NT2/D1 (cell line): ENCODE data around the genes IL20RA and HEBP2.

DNA sequence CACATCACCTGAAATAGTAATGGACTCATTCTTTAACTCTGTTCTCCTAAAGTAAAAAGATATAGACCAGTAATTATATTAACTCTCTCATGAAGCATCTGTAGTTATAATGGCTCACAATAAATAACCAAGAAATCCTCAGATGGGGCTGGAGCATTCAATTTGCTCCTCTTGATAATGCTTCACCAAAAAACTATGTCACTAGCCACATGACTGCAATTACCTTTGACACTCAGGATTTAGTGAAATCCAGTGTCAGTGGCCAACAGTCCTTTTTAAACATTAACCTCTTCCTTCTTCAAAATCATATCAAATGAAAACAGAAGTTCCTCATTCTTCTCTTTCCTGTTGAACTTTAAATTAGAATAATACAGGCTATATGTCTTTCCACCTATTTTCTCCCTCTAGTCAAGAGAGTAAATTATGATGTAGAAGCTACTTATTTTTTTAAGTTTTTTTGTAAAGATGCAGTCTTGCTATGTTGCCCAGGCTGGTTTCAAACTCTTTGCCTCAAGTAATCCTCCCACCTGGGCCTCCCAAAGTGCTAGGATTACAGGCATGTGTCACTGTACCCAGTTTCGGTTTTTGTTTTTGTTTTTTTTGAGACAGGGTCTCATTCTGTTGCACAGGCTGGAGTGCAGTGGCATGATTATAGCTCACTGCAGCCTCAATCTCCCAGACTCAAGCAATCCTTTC lies 41.1 kb downstream of the MAP7 start:
- RRBS, 2 experiments: no CpG with 5 or more reads among the region's 1 CpG

DNA sequence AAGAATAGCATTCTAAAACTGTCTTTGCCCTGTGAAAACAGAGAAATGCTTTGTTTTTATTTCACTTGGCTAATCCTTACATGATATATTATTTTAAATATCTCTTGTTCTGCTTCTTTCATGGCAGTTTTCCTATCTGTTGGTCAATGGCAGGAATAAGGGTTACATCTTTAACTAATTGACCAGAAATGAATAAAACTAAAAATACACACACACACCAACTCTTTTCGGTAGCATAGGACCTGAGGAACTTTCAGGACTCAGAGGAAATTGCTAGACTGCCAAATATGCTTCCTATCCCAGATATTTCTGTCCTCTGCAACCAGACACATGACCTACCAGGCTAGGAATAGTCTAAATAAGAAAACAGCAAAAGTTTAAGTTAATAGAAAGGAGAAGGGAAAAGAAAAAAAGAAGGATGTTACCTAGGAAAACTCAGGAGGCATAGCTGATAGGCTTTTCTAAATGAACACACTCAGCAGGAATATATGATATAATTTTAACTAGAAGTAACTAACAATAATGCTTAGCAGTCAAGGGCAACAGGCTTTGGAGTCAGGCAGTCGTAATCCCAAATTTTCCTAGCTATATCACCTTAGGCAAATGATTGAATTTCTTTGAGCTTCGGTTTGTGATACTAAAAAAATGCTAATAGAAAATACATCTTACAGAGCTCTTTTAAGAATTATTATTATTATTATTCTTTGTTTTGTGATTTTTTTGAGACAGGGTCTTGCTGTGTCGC lies 74.6 kb downstream of the MAP3K5 start:
- RRBS, 2 experiments: no CpG with 5 or more reads among the region's 4 CpGs

DNA sequence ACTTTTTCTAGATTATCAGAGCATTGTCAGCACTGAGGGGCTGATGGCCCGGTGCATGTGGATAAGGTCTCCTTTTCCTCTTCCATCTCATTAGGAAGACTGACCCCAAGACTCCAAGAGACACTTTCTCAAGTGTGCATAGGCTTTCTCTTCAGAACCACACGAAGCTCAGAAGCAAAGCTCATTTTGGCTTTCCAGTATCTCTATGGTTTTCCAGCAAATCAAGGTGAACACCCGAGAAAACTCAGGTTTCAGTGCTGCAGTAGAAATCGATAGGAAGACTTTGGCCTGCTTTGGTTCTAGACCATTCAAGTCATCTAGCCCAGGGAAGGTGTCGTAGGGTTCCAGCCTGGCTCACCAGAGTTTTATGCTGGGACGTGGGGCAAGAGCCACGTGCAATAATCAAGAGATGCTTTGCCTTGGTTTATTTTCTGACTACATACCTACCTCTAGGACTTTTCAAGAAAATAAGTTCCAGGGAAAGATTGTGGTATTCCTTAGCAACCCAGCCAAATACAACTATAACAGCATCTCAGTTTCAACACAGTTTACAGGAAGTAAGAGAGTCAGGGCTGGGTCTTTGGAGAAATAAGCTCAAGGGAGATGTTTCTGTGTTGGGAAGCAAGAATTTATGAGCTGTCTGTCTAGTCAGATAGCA lies 35.4 kb downstream of the MAP3K5 start:
- RRBS, 2 experiments: no CpG with 5 or more reads among the region's 7 CpGs

DNA sequence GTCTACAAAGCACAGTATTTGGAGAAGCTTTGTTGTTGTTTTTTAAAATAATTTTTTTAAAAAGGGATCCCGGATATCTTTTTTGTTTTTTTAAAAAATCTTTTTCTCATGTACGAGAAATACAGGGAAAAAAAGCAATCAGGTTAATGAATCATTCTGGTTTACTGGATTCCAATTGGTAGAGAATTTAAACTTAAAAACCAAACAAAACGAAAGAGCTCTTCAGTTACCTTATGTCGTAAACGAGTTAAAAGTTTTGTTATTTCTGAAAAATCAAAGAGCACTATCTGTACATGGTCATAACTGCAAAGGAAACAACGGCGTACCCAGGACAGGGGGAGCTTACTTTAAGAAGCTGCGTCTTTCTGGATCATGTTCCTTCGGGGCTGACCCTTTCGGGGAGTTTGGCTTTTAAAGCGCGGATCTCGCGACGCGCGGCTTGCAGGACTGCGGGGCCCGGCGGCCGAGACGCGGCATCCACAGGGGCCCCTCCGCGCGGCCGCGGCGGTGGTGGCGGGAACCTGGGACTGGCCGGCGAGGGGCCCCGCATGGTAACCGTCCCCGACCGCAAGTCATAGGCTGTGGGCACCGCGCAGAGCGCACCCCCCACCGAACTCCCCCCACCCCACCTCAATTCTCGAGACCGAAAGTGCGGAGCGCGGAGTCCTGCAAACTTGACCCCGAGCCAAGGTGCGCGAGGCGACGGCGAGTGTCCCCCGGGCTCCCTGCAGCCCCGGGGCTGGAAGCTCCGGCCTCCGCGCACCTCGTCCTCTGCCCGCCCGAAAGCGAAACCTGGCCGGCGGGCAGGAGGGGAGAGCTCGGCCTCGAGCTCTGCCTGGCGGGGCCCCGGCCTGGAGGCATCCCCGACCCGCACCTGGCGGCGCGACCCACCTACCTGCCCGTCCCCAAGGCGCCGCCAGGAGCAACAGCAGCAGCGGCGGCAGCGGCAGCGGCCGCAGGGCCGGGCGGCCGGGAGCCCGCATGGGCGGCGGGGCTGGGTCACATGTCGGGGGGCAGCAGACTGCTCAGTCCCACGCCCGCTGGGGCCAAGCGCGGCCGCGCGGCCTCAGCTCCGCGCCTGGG lies 678 bp downstream of the IL20RA start:
- RRBS, 2 experiments: under 1 to 2% methylated on average over 23 of the region's 95 CpGs

- RRBS, 2 experiments: no CpG with 5 or more reads among the region's 33 CpGs
These were observed at the start of gene IL20RA for GRCh38 chr6:137044829-137045460. Gene IL20RA (minus strand): TSS chr6:137044965.

- RRBS, 2 experiments: no CpG with 5 or more reads among the region's 1 CpG
These were observed 9.0 kb downstream of the IFNGR1 start for GRCh38 chr6:137210242-137210559.

DNA sequence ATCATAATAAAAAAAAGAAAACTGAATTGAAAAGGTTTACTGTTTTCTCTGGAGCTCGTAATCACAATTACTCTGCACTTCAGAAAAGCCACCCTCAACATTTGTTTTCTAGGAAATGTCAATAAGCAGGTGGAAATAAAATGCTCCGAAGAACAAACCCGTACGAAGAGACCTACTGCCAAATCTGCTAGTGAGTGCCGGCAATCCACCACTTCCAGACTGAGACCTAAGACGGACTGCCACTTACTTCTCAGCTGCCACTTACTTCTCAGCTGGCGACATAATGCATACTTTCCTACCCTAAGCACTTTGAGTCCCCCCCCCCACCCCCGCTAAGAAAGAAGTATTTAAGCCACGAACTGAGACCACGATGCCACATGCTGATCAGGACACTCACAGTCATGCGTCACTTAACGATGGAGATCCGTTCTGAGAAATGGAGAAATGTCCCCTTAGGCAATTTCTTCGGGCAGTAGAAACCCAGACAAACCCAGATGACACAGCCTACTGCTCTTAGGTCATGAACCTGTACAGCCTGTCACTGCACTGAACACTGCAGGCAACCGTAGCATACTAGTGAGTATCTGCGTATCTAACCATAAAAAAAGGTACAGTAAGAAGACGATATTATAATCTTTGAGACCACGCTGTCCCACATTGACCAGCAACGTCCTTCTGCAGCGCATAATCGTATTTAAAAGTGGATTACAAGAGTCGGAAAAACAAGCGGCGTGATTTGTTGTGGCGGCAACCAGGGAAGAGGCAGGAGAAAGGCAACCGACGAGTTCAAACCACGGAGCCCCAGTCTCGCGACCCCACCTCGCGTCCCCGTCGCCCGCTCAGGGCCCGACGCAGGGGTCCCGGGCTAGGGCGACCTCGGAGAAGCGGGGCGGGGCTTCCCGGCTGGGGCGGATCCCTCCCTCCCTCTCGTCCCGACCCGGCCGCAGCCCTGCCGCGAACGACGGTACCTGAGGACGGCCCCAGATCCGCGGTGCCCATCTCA lies 609 bp downstream of the IFNGR1 start:
- RRBS, 2 experiments: under 1 to 1% methylated on average over 6 of the region's 55 CpGs

- RRBS, 2 experiments: no CpG with 5 or more reads among the region's 5 CpGs
These were observed 11.4 kb upstream of the IFNGR1 start for GRCh38 chr6:137230589-137231025.

DNA sequence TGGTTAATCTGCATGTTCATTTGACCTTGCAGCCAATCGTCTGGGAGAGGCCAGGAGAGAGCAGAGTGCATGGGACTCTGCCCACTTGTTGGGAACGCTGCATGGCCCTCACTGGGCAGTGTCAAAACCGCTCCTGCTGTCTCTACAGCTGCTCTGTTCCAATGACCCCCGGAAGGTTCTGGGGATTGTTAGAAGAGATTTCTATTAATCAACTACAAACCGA lies 79.5 kb downstream of the OLIG3 start:
- RRBS, 2 experiments: no CpG with 5 or more reads among the region's 5 CpGs

DNA sequence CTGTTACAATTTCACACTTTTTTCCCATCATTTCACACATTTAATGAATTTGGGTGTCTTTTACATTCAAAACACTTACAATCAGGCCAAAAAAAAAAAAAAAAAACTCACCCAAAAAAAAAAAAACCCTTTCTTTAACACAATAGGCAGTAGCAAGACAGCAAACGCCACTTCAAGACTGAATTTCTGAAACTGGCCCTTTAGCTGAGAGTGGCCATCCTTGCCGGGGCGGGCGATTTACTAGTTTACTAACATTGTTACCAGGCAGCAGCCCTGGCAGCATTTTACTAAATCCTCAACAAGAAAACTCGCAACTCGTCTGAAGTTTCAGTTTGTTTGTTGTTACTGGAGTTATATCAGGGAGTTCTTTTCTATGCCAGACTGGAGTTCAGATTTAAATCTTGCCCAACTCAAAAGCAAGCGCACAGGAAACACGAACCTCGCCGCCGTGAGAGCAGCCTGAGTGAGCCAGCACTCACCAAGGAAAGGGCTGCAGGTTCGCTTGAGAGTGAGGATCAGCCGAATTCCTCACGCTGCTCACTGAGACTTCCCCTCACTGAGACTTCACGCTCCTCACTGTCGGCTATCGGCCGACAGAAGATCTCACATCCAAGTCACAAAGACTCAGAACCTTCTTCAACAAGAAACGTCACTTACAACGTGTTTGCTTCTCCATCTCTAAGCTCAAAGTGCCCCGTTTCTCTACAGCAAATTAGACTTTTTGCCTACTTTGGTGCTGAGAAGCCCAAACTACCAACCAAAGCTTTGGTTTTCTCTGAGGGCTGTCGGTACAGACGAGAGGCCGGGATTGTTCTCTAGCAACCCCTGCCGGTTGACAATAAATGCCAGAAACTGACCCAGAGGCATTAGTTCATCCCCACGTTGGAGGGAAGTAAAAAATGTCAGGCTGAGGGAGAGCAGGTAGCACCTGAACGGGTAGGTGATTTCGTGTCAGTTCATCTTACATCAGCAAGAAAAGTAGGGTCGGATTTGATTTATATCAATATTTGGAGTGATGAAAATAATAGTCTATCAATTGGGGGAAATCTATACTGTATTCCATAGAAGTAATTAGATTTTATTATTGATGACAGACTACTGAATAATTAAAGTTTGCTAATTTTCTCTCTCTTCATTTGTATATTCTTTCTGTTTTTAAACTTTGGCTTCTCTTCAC lies 78.8 kb downstream of the OLIG3 start:
- RRBS, 2 experiments: no CpG with 5 or more reads among the region's 29 CpGs

DNA sequence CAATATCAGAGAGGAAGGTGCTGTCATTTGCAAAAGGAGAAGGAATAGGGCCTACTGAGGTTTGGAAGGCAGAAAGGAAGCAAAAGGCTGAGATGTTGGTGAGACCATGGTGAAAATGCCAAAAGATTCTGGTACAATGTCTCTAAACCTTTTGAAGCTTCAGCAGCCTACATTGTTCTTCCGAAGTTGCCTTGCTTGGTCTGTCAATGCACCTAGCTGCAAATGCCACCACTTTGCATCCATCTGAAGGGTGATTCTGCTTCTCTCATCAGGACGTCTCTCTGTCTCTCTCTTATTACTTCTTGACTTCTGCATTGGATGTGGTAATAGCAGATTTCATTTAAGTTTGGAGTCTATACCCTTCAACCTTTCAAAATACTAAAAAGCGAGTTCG lies 62.5 kb downstream of the OLIG3 start:
- RRBS, 2 experiments: no CpG with 5 or more reads among the region's 4 CpGs

DNA sequence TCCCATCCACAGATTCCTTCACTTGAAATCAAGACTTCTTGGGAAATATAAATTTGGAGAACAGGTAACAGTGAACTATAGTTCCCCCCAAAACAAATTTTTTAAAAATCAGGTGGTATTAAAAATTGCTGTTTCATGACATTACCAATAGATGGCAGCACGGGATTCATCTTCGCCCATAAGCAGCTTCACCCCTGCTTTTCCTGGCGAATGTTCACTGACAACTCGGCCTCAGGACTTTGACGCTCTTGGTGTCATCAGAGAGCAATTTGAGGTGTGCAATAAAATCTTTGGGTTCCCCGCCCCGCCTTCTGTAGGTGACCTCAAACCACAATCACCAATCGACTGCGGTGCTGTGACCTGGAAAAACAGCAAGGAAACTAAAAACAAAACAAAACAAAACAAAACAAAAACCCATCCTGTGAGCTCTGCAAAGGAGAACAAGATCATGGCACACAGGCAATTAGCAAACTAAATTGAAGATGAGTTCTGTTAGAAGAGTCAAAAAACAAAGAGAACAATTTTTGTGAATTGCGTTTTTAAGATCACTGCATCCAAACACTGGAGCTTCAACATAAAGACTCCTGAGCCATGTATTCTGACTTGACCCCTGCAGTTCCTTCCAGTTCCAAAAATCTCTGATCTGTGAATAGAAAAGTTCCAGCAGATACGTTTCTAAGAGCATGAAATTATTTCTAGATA lies 159.0 kb upstream of the TNFAIP3 start:
- RRBS, 2 experiments: no CpG with 5 or more reads among the region's 11 CpGs

DNA sequence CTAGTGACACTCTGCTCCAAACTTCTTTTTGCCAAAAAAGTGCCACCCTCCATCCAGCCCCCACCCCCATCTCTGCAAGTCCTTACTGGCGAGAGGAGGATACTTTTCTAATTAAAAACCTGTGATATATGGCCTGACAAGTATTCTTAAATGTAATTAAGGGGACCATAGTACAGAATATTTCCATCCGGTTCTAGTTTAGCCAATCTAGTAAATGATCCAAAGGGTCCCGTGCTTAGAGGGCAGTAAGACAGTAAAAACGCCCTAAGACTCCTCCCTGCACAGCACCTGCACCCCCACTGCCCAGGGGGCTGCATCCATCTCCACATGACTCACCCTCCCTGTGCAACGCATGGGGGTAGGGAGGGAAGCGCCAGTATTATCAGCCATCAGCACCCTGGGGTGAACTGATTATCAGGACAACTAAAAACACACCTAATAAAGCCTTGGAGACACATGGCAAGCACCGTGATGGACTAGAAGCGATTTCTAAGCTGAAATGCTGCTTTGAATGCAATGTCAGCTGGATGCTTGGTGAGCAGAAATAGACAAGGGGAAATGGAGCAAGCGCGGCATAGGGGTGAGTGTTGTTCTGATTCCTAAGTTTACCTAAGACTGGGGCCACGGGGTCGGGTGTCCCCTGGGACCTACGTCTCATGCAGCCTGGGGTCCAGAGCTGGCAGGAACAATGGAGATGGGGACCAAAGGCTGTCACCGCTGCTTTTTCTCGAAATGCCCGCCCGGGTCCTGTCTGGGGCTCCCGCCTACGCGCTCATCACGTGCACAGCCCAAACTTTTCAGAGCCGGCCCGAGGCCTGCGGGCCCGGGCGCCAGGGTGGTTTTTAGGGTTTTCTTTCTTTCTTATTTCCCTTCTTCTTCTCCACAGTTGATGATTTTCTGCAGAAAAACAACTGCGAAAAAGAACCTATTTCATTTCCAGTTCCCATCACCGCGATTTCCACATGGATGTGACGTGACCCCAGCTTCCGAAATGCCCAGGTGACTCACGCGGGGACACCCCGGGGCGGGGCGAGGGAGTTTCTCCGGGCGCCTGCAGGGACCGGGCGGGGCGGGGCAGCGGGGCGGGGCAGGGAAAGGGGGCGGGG lies 732 bp upstream of the TNFAIP3 start:
- RRBS, 2 experiments: under 1 to 1% methylated on average over 12 of the region's 44 CpGs

GRCh38 chr6:137873090-137874008 lies 6.3 kb downstream of the TNFAIP3 start:
- RRBS, 2 experiments: no CpG with 5 or more reads among the region's 8 CpGs

DNA sequence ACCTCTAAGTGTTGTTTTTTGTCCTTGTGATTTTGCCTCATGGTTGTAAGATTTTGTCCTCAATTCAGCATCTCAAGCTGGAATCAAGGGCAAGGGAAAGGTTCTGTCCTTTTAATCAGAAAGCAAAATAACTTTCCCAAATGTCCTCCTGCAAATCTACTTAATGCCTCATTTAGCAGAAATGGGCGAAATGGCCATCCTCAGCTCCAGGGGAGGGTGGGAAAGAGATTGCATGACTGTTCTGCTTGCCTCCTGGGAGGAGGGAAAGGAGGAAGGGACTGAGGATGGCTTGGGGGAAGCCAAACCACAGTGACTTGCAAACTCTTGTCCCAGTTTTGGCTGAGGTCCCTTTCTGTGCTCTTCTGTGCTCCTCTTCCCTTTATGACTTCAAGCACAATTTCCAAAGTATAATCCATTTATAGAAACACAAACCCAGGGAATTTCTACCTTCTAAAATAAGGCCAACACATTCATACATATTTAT lies 43.4 kb downstream of the TNFAIP3 start:
- RRBS, 2 experiments: no CpG with 5 or more reads among the region's 1 CpG

- RRBS, 2 experiments: no CpG with 5 or more reads among the region's 2 CpGs
These were observed 93.2 kb downstream of the PERP start for GRCh38 chr6:138013851-138014502.

DNA sequence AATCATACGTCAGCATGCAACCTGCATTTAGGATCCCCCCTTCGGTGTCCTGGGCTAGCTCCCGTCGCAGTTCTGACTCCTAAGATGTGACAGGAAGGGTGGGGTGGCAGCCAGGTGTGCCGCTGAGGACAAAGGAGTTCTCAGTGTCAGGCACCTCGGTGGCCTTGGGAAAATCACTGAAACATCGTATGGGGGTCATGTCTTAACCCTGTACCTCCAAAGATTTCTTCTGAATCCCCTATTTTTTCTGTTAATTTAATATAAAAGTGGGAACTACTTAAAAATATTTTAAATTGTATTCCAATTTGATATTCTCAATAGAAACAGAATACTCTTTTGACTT lies 1.0 kb upstream of the PERP start:
- RRBS, 2 experiments: no CpG with 5 or more reads among the region's 7 CpGs

- RRBS, 2 experiments: no CpG with 5 or more reads among the region's 11 CpGs
These were observed 9.0 kb upstream of the PBOV1 start for GRCh38 chr6:138227099-138227921.

- RRBS, 2 experiments: 1% methylated on average over 31 to 41 of the region's 87 CpGs
These were observed at the start of gene HEBP2 for GRCh38 chr6:138403854-138404616. Gene HEBP2 (plus strand): TSS chr6:138404223.

- RRBS, 2 experiments: no CpG with 5 or more reads among the region's 3 CpGs
These were observed 11.8 kb downstream of the HEBP2 start for GRCh38 chr6:138415850-138416233.